Neural progenitor cell (in vitro differentiated cells): ENCODE measurements around a stretch of chr1.

- RAMPAGE, long total RNA, result no peak
Measured at GRCh38 chr1:207807326-207808718, 56.0 kb downstream of the CD46 start.

- RAMPAGE, long total RNA, result no peak
Measured at GRCh38 chr1:207907925-207908958, 2.7 kb downstream of the CD34 start.

DNA sequence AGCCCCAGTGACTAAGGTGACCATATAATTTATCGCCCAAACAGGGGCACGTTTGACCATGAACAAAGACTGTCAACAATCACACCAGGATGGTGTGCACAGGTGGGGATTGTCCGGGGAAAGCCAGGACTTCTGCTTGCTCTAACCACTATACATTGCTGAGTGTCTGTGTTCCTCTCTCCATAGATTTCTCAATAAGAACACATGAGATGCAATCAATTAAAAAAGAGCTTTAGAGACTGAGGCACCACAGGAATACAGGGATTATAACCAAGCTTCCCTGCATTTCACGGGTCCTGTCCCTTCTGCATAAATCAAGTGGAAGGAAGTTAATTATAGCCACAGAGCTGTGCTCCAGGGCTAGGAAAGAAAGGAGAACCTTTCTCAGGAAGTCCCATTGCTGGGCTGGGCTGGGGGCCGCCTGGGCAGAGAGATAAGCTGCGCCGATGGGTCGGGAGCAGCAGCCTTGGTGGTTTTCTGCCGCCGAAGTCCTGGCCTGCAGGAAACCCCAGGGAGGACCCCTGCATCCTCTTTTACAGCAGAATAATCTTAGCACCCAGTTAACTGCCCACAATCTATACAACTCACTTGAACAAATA lies 12.5 kb upstream of the CD34 start:
- RAMPAGE, long total RNA, result no peak

GRCh38 chr1:207938008-207938566 lies 27.2 kb upstream of the CD34 start:
- RAMPAGE, long total RNA, result no peak

DNA sequence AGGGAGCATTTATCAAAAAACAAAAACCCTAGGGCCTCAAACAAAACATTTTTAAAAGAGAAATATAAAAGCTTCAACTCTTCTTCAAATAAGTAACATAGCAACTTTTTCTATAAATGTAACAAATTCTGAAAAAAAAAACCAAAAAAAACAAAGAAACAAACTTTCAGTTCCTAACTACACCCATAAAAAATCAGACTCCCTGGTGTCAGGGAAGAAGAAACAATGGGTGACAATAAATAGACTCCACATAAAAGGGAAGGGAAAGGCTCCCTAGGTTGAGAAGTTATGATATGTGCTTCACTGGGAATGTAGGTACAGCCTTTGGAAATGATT lies 50.7 kb upstream of the CD34 start:
- RAMPAGE, long total RNA, result no peak

DNA sequence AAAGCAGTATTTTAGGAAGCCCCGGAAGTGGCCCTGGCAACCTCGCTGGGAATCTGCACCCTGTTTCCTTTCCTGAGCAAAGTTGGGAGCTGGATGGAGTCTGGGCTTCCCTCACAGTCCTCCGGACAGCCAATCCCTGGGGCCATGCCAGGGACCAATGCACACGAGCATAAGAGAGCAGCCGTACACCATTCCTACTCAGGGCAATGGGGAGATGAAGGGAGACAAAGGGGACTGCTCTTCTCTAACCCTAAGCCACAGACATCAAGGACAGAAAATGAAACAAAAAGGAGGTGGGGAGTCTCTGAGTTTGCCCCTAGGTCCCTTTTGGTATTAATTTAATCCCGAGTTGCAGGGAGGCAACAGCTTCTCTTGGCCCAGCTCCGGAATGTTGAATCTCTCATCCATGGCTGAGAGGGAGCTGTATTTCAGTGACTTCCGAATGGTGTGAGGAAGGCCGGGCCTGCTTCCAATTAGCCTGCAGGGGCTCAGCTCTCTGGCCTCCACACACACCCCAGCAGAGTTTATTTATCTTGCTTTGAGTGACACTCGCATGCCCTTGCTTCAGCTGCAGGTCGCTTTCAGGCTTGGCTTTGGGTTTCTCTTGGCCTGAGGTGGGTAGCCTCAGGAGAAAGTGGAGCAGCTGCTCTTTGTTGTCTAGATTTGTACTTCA lies 154.0 kb downstream of the PLXNA2 start:
- RAMPAGE, long total RNA, result no peak

- RAMPAGE, long total RNA, result no peak
Measured at GRCh38 chr1:208221137-208221966, 22.8 kb downstream of the PLXNA2 start.

- RAMPAGE, long total RNA, result no peak
Measured at GRCh38 chr1:208476322-208476797, 232.2 kb upstream of the PLXNA2 start.

DNA sequence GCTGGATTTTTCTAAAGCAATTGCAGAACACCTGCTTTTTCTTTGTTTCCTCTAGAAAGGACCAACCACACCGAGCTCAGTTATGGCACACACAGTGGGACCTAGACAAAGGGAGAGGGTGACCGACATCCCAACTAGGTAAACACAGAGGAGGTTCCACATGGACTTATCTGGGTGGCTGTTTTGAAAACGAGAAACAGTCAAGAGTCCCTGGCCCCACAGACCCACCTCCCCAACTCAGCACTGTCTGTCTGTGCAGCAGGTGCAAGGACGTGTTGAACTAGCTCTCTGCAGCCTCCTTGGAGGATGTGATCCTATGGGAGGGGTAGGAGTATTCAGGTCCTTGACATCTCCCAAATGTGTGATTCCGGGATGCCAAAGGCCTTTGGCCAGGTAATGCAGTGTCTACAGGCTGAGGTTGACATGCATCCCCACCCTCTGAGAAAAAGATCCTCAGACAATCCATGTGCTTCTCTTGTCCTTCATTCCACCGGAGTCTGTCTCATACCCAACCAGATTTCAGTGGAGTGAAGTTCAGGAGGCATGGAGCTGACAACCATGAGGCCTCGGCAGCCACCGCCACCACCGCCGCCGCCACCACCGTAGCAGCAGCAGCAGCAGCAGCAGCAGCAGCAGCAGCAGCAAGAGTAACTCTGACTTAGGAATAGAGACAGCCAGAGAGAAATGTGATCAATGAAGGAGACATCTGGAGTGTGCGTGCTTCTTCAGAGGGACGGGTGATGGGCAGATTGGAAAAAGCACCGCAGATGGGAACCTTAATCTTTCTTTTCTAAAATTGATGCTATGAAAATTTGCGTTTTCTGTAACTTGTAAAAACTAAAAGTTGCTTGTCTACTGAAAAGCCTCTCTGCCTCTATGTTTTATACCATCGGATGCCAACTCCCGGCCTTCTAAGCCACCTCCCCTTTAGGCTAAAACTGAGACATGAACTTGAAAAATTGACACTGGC lies 151.5 kb upstream of the CAMK1G start:
- RAMPAGE, long total RNA, result no peak

DNA sequence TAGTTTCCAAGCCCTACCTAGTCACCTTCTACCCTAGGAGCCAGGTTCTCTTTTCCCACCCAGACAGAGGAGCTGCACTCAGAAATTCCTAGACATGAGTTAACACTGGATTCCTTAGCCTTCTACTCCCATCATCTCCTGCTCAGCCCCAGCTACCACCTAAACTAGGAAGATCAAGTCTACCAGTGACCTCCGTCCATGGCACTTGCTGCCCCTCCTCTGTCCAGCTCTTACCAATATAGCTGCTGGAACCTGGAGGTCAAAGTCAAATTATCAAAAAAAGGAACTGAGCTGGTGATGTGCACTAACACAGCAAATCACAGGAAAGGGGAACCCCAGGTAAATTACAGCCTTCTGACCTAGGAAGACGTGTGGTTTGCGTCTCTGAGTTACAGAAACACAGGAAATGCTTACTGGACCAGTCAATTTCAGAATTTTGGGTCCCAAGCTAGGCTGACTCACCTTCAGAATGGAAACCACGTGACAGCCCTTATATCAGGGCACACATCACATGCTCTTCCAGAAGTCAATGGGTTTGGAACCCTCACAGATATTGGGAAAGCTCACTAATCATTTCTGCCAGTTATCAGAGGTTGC lies 2.1 kb upstream of the G0S2 start:
- RAMPAGE, long total RNA, result no peak

DNA sequence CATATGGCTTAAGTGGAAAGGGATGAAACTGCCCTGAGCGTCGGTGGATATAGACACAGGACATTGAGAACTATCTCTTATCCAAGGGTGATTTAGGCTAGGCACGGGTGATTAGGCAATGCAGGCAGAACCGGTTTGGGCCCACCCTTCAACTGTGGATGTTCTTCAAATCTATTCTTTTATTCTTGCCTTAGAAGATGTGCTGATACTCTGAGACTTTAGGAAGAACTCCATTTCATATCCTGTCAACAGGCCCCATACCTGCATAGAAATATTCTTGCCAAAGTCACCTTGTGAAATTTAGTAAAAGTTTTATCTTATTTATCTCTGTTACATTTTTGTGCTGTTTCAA lies 17.3 kb downstream of the HSD11B1 start:
- RAMPAGE, long total RNA, result no peak

DNA sequence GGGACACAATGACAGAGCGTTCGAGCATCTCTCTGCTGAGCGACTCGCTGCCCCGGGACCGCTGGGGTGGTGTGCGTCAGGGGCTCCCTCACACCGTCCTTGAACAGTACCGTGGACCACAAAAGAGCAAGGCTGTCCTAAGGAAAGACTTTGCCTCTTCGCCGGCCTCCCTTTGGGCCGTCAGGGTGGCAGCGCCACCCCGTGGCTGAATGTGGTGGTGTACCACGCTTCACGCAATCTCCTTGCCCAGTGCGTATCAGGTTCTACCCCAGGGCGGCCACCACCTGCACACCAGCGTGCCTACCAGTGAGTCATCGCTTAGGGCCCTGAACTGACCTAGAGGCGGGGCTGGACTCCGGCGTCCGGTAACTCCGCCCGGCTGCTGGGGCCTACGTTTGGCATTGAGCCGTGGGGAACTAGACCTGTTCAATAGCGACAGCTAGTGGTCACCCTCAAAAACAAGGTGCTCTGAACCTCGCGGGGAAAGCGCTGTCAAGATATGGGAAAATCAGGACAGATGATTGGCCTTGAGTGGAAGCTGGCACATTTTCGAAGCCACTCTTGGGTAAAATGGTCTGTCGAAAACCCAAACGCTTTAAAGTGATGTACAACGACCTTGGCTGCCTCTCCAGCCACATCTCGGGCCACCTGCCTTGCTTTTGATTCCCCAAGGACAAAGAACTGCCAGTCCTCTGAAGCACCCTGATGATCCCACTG lies 8.1 kb upstream of the TRAF3IP3 start:
- RAMPAGE, long total RNA, result no peak

- RAMPAGE, long total RNA, result no peak
Measured at GRCh38 chr1:209765865-209766546, 10.2 kb downstream of the TRAF3IP3 start.

DNA sequence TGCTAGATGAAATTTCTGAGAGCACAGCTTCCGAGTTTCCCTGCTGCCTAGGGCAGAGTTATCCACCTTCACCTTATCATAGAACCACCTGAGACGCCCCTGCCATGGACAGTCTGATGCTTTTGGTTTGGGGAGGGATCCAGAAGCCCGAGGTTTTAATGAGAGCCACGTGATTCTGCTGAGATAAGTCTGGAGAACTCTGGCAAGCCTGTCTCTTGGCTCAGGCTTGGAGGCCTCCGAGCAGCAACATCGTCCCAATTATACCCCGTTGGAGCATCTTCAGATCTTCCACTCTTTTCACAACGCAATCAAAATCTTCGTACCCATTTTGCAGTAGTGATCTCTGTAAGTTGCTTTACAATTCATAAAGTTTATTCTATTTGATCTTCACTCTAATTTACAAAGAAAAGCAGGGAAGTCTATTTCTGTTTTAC lies 645 bp upstream of the HHAT start:
- RAMPAGE, long total RNA, result no peak

DNA sequence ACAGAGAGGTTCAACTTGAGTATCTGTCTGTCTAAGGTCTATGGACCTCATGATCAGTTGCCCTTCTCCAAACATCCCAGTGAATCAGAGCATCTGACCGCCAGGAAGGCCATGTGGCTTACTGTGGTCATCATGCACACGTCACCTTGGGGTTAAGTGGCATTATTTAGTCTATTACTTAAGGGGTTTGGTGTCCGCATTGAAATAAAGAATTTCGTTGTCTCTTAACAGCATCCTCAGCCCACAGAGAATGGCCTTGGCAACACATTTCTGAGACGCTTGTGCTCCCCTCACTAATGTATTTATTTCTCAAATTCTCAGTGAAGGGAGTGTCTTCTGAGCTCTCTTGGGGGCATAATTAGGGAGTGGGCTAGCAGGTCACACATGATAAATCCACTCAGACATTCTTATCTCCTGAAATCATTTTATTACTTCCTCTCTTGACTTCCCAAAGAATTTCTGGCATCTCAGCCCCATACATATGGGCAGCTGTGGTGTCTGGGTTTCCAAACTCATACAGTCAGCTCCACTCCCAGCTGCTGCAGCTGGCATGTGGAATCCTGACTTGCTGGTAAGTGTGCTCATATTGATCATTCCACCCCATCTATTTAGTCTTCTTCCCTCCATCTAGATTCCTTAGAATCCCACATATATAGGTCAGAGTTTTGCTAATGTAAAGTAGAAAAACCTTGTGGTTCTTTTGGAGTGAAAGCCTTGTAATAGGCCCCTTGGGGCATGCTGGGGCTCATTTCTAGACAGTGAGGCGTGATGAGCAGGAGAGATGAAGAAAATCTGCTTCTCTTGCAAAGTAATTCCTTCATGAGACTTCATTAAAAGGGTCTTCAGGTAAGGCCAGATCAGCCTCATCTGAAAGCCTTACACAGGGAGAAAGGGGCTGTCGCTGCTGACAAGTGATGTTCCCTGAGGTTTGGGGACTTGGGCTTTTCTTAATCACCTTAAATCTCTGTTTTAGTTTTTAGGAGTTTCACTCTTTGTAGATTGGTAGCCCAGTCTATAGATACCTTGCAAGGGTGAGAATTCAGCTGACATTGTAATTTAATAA lies 110.5 kb downstream of the HHAT start:
- RAMPAGE, long total RNA, result no peak

GRCh38 chr1:210587705-210588336 lies 259.1 kb downstream of the HHAT start:
- RAMPAGE, long total RNA, result no peak

GRCh38 chr1:210653601-210654197 lies 325.0 kb downstream of the HHAT start:
- RAMPAGE, long total RNA, result no peak

DNA sequence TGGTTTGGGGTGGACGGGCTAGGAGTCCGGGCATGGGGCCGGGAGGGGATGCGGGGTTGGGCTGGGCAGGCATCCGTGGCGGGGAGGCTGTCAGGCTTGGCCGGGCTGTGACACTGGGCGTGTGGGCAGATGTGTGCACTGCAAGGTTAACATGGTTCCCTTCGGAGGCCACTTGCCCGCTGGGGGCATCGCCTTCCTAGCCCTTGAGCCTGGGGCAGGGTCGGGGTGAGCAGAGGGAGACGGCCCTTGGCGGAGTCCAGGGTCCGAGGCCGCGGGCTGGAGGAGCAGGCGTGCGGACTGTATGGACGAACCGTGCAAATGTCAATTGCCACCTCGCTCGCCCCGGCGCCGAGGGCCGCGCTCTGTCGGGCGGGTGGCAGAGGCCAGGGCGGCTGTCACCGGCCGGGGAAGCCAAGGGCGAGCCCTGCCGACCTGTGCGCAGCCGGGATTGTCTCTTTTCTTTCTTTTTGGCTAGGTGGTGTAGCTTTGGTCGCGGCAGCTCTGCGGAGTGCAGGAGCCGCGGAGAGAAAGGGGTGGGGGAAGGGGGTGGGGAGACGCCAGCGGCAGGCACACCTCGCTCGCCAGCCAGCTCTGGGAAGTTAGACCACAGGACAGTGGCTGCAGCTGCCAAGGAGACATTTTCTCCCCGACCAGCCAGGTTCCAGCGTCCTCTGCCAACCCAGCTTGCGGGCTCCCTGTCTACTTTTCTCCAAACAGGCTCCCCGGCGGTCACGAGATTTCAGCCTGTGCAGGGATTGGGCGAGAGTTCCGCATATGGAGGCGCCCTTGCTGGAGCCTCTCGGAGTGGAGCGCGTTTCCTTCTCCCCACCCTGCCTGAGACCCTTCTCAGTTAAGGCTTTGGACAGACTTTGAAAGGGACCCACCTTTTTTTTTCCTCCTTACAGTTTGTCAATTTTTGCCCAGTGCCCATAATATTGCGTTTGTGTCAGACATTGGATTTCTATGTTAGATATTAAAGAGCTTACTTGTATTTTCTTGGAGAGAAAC lies 1.4 kb downstream of the RCOR3 start:
- RAMPAGE, long total RNA, result no peak

DNA sequence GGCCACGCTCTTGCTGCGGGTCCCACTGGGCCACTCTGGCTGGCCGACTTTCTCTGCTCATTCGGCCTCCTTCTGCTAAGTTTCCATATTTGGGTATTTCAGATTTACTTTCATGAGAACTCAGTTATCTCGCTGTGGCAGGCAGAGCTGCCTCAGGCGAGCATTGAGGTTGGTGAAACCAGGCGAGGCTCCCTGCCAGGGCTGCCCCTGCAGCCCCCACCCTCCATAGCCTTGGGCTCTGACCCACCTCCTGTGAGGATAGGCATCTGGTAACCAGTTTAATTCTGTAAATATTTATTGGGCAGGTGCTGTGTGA lies 957 bp downstream of the TRAF5 start:
- RAMPAGE, long total RNA, result no peak

DNA sequence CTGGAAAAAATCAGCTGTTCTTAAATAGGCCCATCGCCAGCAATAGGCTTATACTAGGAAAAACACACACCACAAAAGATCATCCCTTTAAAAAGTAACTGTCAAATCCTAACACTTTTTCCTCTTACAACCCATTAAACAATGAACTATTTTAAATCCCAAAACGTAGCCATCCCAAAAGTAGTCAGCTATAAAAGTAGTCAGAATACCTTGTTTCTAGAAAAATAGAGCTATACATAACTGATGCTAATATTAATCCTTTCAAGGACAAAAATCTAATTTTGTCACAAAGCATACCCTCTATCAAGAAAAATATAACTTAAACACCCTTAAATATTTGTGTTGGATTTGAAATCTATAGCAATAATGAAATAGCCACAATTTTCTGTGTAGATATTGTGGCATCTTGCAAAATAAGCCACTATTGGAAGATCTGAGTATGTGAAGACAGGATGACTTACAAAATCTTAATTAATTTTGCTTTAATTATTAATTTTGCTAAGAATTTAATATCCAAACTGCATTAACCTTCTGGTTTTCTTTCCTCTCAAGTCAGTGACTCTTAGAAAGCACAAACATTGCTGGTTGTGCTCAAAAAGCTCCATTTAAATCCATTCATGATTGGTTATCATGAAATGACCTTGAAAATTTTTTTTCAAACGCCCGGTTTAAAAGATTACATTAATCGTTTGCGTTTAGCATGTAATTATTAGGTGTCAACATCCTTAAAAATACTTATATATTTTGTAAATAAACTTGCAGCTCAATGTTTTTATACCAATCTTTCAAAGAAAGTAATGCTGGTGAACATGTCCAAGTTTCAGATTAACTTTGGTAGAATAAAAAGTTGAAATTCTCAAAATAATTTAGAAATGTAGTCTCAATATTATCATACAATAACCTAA lies 4.9 kb downstream of the SLC30A1 start:
- RAMPAGE, long total RNA, result no peak